Frontal cortex (tissue), 2 donors: ENCODE measurements around a stretch of chr7.

DNA sequence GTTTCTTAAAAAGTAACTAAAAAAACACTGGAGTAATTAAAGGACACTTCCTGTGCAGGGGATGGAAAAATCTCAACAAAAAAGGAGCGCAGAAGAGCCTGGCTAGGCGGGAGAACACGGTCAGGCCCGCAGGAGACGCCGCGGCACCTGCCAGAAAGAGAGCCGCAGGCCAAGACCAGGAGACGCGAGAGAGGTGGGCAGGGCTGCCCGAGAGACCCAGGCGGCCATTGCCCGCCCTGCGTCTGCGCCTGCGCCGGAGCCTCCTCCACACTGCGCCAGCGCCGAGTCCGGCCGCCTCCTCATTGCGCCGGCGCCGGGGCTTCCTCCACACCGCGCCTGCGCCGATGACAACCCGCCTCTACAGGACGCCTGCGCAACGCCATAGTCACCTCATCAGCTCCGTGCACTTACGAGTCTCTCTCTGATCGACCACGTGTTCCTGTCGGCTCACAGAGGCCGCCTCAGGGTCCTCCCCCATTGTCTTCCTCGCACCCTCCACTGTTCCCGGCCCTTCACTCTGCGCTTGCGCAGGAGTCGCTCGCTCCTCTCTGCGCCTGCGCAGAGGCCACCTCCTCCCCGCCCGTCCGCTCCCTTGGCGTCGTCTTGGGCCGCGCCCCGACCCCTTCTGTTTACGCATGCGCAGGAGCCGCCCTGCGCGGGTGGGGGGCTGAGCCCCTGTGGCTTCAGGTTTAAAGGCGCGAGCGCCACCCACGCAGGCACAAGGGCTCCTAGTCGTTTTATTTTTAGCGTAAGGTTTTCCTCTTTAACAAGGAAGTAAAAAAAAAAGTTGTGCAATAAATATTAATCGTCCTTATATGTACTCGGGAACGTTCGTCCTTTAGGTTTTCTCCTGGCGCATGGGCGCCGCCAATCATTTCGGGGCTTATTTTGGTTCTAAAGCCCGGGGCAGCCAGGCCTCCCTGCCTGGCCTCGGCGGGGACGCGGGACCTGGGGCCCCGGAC lies 43.2 kb upstream of the FAM20C start:
- RAMPAGE, long total RNA, result no peak

- RAMPAGE, long total RNA, result no peak
These were observed 32.5 kb upstream of the FAM20C start for GRCh38 chr7:159941-160270.

GRCh38 chr7:197968-199085 lies 6.0 kb downstream of the FAM20C start:
- RAMPAGE, long total RNA, result no peak

DNA sequence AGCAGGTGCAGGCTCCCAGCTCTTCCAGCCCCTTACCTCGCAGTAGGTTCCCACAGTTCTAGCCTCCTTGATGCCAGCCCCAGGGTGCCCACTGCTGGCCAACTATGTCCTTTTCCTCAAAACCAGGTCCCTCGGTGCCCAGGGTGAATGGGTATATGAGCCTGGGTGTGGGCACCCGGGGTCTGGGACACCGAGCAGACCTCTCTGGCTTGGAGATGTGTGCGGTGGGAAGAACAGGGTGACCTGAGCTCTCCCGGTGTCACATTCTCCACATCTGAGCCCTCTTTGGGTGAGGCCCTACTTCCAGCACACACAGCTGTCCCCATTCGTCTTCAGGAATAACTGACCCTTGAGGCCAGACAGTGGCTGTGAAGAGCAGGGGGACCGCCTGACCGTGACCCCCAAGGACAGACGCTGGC lies 8.5 kb downstream of the FAM20C start:
- RAMPAGE, long total RNA, result no peak

DNA sequence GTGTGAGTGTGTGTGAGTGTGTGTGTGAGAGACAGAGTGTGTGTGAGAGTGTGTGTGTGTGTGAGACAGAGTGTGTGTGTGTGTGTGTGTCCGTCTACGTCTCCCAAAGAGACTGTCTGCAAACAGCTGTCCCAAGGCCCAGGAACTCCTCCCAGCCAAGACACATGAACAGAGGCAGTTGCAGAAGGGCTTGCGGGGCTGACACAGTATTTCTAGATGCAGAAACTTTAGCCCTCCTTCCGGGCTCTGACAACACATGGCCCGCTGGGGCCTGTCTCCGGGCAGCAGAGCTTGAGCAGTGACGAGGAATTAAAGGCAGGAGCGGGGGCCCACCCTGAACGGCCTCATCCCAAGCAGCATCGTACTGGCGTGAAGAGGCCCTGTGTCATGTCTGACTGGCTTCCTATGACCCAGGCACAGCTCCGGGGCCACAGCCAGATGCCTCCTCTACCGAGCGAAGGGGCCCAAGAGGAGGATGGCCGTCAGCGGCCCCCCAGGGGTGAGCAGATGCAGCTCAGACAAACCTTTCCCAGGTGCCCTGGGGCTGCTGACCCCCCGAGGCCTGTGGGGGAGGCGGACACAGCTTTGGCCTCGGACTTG lies 24.4 kb downstream of the FAM20C start:
- RAMPAGE, long total RNA, result no peak

- RAMPAGE, long total RNA, result no peak
These were observed 33.9 kb downstream of the FAM20C start for GRCh38 chr7:226011-227007.

DNA sequence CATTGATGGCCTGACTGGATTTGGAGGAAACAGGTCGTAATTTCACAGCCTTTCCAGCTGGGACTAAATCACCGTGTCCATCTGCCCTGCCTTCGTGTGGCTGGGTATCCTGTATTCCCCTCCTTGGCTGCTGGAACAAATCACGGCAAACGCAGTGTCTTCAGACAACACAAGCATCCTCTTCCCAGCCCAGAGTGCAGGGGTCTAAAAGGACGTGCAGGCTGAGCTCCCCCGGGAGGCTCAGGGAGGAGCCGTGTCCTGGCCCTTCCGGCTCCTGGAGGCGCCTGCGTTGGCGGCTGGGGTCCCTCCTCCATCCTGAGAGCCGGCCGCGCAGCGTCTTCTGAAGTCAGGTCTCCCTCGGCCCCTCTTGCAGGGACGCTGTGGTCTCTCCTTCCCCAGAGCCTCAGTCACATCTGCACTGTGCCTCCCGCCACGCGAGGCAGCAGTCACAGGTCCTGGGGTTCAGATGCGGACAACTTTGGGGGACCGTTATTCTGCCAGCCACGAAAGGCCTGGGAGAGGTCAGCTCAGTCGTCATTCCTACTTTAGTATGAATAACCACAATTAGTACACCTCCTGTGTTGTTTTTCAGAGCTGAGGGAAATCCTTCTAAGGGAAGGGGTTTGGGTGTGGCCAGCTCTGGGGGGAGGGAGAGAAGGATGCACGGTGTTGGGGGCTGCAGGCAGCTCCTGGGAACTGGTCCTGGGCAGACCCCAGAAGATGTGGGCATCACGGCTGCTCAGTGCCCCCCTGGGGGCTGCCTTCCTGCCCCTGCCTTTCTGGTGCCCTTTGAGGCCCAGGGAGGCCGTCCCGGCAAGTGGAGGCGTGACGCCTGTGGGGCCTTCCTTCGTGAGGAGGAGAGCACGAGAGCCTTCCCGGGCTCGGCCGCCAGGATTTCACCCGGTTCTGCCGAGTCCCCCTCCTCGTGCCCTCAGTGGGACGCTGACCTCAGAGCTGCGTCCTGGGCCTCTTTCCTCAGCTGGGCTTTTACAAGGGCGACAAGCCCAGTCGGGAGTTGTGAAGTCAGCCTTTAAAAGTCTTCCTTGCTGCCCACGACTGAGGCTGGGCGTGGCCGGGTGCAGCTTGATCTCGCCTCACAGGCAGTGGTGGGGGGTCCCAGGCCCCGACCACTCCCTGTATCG lies 41.3 kb downstream of the FAM20C start:
- RAMPAGE, long total RNA, result no peak

GRCh38 chr7:244356-245069 lies 45.5 kb upstream of the FOXL3 start:
- RAMPAGE, long total RNA, result no peak

GRCh38 chr7:294342-295077 lies 4.5 kb downstream of the FOXL3 start:
- RAMPAGE, long total RNA, result no peak

GRCh38 chr7:322050-322536 lies 32.1 kb downstream of the FOXL3 start:
- RAMPAGE, long total RNA, result no peak

GRCh38 chr7:329669-329973 lies 39.7 kb downstream of the FOXL3 start:
- RAMPAGE, long total RNA, result no peak

GRCh38 chr7:464922-465489 lies 54.6 kb downstream of the PDGFA start:
- RAMPAGE, long total RNA, result no peak

DNA sequence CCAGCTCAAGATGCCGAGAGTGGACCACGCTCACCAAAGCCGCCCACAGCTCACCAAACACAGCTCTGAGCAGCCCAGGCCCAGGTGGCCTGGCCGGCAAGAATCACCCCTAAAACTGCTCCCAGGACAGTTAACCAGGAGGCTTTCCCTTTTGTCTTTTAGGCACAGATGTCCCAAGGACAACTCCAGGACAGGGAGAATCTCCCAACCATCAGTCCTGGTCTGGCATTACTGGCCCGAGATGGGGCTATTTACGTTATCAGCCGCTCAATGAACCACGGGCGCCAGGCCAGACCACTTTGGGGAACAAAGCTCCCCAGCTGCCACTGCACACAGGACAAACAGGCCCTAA lies 5.2 kb downstream of the PDGFA start:
- RAMPAGE, long total RNA, result no peak

GRCh38 chr7:516090-516650 lies 3.5 kb downstream of the PDGFA start:
- RAMPAGE, long total RNA, result no peak

GRCh38 chr7:568056-569030 lies 48.7 kb upstream of the PDGFA start:
- RAMPAGE, long total RNA, result no peak

DNA sequence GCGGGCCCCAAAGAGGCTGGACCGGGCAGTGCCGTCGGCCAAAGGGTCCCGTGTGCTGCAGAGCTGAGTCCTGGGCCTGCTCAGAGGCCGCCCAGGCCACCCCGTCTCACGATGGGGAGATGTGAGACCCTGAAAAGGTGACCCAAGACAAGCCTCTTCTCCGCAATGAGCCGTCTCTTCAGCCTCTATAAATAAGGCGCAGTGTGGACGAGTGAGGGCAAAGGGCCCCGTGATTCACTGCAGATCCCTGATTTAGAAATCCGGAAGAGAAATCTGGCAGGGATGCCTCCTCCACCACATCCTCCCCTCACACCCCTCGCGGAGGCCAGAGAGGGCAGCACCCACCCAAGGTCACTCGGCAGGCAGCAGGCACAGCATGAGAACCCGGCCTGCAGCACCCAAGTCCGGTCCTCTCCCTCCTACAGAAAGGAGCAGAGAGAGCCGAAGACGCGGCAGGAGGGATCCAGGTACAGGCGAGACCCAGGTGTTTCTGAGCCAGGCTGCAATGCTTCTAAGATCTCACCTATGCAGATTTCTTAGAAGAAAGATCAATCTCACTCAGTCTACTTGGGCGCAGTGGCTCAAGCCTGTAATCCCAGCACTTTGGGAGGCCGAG lies 81.6 kb upstream of the DNAAF5 start:
- RAMPAGE, long total RNA, result no peak

GRCh38 chr7:729552-730394 lies 2.7 kb upstream of the PRKAR1B start:
- RAMPAGE, long total RNA, result no peak

- RAMPAGE, long total RNA, result no peak
These were observed 14.0 kb upstream of the PRKAR1B start for GRCh38 chr7:740980-741604.

DNA sequence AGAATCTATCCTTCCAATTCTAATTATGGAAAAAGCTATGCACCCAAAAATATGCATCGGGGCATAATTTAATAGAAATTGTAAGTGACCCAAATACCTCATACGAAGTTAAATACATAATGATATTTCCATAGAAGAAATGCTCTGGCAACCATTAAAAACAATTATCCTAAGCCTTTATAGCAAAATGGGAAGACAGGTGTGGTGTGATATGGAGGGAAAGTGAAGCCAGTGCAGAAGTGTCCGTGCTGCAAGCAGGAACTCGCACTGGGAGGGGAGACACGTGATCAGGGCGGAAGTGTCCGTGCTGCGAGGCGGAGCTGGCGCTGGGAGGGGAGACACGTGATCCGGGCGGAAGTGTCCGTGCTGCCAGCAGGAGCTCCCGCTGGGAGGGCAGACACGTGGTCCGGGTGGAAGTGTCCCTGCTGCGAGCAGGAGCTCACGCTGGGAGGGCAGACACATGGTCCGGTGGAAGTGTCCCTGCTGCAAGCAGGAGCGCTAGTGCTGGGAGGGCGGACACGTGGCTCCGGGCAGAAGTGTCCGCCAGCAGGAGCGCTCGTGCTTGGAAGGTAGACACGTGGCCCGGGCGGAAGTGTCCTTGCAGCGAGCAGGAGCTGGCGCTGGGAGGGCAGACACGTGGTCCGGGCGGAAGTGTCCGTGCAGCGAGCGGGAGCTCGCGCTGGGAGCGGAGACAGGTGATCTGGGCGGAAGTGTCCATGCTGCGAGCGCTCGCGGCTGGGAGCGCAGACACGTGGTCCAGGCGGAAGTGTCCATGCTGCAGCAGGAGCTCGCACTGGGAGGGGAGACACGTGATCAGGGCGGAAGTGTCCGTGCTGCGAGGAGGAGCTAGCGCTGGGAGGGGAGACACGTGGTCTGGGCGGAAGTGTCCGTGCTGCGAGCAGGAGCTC lies 40.6 kb upstream of the PRKAR1B start:
- RAMPAGE, long total RNA, result no peak

- RAMPAGE, long total RNA, result no peak
These were observed 16.8 kb upstream of the SUN1 start for GRCh38 chr7:815266-816012.